Cardiac ventricle fibroblast (primary cell): ENCODE measurements around a stretch of chr6.

- RAMPAGE, long total RNA: no peak
These were observed 20.4 kb upstream of the ECI2 start for GRCh38 chr6:4155770-4156215.

DNA sequence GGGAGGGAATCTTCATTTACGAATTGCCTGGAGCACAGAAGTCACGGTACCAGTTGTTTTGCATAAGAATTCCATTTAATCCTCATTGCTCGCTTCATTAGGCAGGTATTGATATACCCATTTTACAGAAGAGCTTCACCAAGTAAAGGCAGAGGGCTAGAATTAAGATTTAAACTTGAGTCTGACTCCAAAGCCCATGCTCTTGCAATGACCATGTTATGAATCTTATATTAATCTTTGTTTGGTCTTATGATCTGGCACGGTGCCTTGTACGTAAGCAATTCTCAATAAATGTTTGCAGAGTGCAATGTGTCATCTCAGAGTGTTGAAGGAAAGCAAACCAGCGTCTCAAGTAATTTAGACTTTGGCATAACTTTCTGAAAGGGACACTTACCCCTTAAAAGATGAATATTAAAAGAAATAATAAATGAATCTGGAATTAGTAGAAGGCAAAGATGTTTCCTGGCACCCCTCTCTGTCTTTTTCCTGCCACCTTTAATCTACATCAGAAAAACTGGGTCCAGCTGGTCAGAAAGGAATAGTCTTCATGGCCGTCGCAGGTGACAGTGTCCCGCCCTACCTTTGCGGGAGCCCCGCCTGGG lies 266.0 kb upstream of the ECI2 start:
- RAMPAGE, long total RNA: no peak

DNA sequence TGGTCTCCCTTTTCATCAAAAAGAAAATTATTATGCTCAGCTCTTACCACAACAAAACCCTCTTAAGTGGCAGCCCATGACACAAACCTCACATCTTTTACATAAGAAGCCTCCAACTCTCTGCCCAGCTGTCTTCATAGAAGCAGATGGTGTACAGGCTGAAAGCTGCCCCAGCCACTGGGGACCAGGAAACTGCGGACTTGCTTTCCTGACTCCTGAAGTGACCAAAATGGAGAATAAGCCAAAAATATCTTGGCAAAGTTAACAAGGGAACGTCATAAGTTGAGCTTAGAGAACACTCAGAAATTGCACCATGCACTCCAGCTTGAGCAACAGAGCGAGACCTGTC lies 160.4 kb upstream of the CDYL start:
- RAMPAGE, long total RNA: no peak

GRCh38 chr6:4772705-4773246 lies 3.4 kb upstream of the CDYL start:
- RAMPAGE, long total RNA: no peak

DNA sequence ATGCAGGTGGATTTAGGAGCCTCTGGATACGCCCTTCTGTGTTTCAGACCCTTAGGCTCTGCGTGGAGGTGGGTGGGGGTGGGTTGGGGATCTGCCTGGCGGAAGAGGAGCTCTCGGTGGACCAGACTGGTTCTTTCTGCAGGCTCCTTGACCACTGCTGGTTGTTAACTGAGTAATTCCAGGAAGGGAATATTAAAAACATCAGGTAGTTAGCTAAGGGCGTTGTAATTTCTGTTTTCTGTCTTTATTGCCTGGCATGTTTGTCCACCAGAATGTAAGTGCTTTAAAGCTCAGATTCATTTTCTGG lies 5.7 kb downstream of the CDYL start:
- RAMPAGE, long total RNA: no peak

DNA sequence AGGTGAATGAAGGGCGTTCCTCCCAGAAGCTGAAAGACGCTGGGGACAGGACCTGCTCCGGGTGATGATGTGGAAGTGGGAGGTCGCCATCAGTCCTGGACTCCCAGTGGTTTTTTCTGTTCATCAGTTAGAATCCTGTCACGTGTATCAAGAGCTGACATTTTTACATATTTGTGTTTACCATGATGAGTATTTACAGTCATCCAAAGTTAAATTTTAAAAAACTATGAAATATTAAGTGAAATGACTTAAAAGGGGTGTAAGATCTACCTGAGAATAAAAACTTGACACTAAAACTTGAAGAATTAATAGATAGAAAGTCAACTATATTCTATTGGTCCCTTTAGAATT lies 7.8 kb upstream of the PPP1R3G start:
- RAMPAGE, long total RNA: no peak

GRCh38 chr6:5086269-5086898 lies 1.2 kb downstream of the PPP1R3G start:
- RAMPAGE, long total RNA: no peak

GRCh38 chr6:5260595-5260847 lies 229 bp downstream of the LYRM4 start:
- RAMPAGE, long total RNA: start-site peak on the minus strand at chr6:5260687-5260744, 79 and 19 reads in 2 replicates

DNA sequence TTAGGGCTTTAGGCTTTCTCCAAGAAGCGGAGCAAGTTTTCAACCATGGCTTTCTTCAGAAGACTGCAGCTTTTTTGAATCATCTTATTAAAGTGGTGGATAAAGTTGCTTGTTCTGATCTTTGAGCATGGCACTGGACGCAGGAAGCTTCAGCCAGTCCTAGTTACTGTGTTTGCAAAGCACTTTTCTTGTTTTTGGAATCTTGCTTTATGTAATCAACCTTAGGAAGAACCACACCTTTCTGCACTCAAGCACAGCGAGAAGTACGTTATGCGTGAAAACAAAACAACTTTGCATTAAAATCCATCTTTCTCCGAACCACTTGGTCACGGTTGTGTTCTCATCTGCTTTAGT lies 520 bp downstream of the FARS2 start:
- RAMPAGE, long total RNA: no peak

DNA sequence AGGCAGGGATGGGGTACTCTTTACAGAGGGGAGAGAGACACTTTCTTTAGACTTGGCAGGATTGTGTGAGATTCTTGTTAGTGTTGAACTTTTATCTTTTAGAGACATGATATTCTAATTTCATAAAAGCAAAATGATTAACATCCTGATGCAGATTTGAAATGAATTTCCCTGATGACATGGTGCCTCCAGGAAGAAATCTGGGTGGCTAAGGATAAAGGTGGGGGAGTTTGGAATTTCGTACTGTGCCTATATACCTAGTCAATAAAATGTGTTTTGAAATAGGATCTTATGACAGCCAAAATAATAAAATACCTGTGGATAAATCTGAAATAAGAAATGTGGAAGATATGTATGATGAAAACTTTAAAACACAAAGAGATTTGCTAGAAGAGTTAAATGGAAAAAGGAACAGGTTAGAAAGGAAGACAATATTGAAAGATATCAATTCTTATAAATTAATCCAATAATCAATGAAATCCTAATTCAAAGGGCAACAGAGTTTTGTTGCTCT lies 48.1 kb downstream of the FARS2 start:
- RAMPAGE, long total RNA: no peak

- RAMPAGE, long total RNA: no peak
These were observed 54.5 kb downstream of the FARS2 start for GRCh38 chr6:5315637-5316428.

GRCh38 chr6:5999782-6000069 lies 7.0 kb downstream of the NRN1 start:
- RAMPAGE, long total RNA: no peak

- RAMPAGE, long total RNA: no peak
These were observed 85.4 kb upstream of the LY86 start for GRCh38 chr6:6503129-6503569.

- RAMPAGE, long total RNA: no peak
These were observed 66.1 kb downstream of the LY86 start for GRCh38 chr6:6654309-6655348.

- RAMPAGE, long total RNA: no peak
These were observed 105.8 kb downstream of the LY86 start for GRCh38 chr6:6694271-6694730.

DNA sequence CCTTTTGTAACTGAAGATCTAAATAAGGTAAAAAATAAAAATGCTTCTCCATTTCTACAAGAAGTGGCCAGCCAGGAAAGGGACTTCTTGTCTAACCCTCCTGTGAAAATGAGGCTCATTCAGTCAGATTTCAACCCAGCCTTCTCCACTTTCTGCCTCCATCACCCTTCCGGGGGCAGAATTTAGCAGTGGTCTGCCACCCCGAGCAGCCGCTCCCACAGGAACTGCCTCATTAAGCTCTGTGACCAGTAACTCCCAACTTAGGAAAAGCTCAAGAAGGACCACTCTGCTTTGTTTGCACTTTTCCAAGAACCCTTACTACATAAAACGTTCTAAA lies 135.0 kb downstream of the LY86 start:
- RAMPAGE, long total RNA: no peak

DNA sequence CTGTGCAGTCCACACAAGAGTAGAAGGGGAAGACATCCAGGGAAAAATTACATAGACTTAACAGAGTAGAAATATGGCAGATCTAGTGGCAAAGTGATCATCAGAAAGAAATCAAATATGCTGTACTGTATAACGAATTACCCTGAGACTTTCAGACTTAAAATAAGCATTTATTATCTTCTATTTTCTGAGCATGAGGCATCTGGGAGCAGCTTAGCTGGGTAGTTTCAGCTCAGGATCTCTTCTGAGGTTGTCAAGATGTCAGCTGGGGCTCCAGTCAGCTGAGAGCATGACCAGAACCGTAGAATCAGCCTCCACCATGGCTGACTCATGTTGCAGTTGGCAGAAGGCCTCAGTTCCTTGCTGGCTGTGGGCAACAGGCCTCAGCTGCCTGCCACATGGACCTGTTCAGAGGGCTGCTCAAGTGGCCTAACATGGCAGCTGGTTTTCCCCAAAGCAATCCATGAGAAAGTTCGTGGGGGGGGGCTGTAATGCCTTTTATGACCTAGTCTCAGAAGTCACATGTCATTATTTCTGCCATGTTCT lies 142.2 kb downstream of the LY86 start:
- RAMPAGE, long total RNA: no peak

DNA sequence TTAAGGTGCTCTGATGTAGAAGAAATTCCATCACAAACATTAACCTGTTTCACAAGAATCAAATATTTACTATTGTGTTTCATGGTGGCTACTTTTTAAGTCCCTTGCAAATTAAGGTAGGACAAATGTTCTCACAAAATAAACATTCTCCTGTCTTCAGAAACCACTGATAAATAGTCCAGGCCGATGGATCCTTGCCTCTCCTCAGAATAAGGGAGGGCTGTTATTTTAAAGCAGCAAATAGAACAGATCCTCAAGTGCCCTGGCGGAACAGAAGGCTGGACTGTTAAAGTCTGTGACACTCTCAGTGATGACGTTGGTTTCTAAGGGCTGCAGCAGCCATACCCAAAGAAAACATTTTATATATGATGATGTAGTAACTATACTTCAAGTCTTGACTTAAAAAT lies 160.4 kb downstream of the LY86 start:
- RAMPAGE, long total RNA: no peak

- RAMPAGE, long total RNA: no peak
These were observed 163.0 kb downstream of the LY86 start for GRCh38 chr6:6751560-6751896.

- RAMPAGE, long total RNA: no peak
These were observed 163.5 kb downstream of the LY86 start for GRCh38 chr6:6751897-6752518.